Measurements from ENCODE around the genes CFAP299, BMP3, PRKG2 and WDFY3.

DNA sequence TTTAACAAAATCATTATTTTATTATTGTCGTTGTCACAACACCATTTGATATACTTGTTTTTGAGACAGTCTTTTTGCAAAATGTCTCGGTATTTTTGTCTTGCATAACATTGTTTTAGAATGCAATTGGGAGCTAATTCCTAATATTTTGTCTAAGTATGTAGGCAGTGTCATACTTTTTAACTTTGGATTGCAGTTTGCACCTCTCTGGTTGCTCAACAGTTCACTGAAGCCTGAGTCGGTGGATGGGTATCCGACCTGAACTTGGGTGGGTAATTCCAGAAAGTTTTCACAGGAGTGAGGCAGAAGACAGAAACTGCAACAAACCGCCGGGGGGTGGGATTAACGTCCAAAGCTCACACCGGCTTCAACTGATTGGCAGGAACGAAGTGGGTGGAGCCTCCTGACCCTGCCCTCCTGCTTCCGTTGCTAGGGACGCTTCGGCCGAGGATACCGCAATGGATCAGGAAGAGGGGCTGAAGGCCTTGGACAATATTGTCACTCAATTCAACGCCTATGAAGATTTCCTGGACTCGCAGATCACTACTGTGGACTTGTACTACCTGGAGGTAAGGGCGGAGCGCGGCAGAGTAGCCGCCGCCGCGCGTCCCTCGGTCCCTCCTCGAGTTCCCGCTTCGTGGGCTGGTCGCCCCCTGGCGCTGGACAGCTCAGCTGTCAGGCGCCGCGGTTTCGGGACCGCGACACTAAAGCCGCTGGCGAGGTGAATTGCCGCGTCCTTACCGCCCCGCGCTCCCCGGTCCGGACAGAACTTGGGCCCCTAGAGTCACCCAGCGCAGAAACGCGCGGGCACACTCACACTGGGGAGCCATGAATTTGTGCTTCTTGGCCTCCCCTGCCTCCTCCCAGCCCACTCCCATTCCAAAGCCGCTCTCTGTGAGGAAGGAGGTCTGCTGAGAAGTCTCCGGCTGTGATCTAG, at the start of gene CFAP299:
TSS of gene CFAP299 (plus strand) at position 420 of the 937 bp plus-strand sequence.
- PRO-cap: bidirectional peak, plus-strand start at position 572 of the sequence, minus-strand start at position 290 of the sequence

- PRO-cap: no peak
These were observed at the start of gene BMP3 for GRCh38 chr4:81030467-81031509. Gene BMP3, plus strand, starts transcription at chr4:81030708.

DNA sequence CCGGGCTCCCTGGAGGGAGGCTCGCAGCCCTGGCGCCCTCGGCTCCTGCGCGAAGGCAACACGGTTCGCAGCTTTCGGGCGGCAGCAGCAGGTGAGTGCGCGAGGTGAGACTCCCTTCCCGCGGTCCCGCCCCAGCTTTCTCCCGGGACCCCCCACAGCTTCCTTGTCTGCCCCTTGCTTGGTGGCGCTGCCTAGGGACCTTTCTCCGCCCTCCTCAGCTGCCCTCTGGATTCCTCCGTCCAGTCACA, 926 bp downstream of the BMP3 start:
- PRO-cap: no peak

- PRO-cap: no peak
These were observed 2.3 kb downstream of the BMP3 start for GRCh38 chr4:81032705-81033318.

GRCh38 chr4:81214902-81215496, at the start of gene PRKG2:
Gene PRKG2, minus strand, starts transcription at chr4:81215222.
- PRO-cap: no peak

- PRO-cap: bidirectional peak, plus-strand start at chr4:81470081, minus-strand start at chr4:81469952
These were observed 1.9 kb downstream of the RASGEF1B start for GRCh38 chr4:81469704-81470219.

DNA sequence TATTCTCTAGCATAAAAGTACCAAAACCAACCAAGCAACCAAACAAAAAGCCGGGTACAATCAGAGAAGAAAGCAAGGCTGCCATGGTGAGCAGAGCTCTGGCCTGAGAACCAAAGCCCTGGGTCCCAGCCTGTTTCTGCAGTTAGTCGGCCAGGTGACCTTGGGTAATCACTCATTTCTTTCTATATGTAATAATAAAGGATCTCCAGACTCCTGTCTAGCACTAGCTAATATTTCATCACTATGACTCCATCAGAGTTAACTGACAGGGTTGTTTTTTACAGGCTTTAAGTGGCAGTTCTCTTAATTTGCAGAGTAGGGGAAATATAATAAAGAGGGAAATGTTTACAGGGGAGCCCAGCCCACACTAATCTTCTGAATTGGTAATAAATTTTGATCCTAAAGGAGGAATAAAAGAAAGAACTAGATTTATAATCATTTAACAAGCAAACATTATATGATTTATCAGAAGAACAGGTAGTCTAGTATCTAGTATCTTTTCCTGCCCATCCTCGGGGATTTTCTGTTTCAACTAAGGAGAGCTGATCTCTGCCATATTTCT, 34.1 kb upstream of the RASGEF1B start:
- PRO-cap: no peak

- PRO-cap: no peak
These were observed 135.1 kb upstream of the RASGEF1B start for GRCh38 chr4:81606603-81607372.

DNA sequence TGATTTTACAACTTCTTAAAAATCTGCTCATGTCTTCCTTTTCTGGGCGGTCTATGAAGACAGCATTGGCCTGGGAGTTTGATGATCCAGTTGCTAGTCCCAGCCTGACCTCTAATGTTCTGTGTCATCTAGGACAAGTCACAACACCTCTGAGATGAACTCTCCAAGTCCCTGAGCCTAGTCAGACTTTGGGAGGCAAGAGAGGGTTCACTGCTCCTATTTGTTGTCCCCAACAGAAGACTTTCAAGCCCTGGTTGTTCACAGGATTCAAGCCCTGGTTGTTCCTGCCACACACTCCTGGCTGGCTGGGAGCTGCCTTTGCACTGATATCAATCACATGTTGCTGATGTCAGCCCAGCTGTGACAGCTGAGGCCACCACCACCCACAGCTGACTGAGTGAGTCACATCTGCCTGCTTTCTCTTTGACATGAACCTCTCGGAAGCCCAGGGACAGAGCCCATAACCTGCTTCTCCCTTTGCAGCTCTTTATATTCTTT, 253.2 kb upstream of the RASGEF1B start:
- PRO-cap: no peak

DNA sequence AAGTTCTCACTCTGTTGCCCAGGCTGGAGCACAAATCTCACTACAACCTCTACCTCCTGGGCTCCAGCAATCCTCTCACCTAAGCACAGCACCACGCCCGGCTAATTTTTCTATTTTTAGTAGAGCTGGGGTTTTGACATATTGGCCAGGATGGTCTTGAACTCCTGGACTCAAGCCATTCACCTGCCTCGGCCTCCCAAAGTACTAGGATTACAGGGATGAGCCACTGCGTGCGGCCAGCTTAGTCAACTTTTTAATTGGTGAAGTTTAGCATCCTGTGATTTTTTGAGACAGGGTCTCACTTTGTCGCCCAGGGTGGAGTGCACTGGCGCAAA, 8.4 kb downstream of the HNRNPDL start:
- PRO-cap: no peak

GRCh38 chr4:82428730-82429507, 1.3 kb downstream of the HNRNPDL start:
- PRO-cap: bidirectional peak, plus-strand start at chr4:82429585, minus-strand start at chr4:82429438

DNA sequence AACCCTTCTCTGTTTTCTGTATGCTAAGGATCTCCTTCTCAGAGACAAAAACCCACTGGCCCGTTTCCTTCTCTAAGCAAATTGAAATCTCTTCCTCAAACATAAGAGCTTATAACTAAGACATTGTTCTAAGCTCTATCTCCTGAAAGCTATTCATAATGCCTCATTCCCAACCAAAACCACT, 805 bp upstream of the THAP9 start:
- PRO-cap: no peak

GRCh38 chr4:83217371-83218281, 67.0 kb downstream of the COQ2 start:
- PRO-cap: unidirectional peak, plus-strand start at chr4:83217907

DNA sequence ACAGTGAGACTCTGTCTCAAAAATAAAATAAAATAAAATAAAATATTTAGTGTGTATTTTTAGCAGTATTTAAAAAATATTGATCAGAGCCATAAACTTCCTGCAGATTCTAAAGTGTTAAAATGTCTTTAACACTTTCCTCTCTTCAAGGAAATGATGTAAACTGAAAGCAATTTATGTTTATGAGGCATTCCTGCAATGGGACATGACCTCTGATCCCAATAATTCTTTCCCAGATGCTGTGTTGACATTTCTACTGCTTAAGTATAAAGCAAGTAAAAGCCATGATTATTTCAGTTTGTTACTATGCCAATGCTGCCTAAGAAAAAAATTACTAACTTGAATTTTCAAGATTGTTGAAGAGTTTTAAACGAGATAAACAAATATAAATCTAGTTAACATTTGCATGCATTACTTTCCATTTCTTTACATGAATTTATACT, 29.0 kb downstream of the COQ2 start:
- PRO-cap: no peak

DNA sequence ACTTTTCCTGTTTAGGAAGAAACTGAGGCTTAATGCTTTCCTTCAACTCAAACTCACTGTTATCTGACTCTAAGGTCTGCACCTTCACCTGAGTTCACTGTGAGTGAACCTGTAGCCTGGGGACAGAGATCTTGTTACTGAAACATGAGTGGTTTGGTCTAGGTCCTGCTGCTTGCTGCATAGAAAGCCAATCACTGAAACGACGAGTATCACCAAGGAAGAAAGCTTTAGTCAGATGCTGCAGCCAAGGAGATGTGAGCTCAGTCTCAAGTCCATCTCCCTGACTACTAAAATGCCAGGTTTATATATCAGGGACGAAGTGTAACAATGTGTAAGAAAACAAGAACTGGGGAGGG, 19.5 kb upstream of the ABRAXAS1 start:
- PRO-cap: no peak

DNA sequence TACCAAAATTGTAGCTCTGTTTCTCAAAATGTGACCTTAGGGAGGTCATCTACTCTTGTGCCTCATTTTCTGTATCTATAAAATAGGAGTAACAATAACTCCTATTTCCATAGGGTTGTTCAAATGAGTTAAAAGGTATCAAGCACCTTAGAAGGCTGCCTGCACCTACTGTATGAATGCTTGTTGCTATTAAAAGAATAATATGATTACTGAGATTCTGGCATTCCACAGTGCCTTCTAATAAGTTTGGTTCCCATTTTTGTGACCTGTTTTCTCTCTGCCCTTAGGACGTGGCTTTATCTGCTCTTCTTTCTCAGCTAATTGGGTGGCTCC, 1.9 kb downstream of the GPAT3 start:
- PRO-cap: no peak

- PRO-cap: unidirectional peak, minus-strand start at chr4:83538490
These were observed 2.7 kb downstream of the GPAT3 start for GRCh38 chr4:83538297-83539263.

DNA sequence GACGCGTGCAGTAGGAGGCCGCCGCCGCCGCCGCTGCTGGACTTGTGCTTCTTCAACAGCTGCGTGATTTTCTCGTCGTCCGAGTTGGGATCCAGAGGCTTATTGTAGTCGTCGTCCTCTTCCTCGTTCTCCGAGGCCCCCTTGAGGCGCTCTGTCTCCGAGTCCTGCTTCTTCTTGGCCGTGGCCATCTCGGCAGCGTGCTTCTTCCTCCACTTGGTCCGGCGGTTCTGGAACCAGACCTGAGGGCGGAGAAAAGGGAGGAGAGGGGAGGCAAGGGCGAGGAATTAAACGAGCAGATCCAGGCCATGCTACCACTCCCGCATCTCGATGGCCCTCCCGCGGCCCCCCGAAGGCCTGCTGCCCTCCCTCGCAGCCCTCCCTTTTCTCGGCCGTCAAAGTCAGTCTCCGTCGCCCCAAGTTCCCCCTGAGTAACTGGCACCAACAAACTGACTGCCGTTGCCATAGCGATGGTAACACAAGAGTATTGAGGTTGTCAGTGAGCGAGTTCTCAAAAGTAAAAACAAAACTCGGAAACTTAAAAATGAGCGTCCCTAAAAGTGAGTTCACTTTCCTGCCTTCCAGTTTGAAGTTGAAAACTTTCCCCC, 5.7 kb downstream of the NKX6-1 start:
- PRO-cap: no peak

DNA sequence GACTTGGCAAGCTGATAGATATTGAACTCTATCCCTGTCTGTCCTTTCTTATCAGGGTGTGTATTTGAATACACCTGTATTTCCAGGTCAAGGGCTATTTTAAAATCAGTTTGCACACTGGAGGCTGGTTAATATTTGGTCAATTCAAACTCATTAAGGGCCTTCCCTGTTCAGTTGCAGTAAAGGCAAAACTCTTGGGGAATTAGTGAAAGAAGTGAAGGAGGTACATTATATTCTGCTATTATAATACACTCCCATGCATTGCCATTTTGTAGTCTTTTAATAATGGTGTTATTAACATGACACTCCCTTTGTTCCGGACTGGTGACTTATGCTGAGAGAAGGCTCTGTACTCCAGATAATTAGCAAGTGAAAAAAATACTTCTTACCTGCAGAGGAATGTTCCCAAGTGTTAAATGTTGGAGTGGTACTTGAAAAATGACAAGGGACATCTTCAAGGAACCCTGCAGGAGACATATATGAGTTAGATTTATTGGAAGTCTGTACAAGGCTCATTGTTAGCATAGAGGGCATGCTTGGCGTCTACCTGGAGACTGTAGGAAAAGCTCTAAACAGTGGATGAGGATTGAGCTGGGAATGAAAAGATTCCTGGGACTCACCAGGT, 2.6 kb downstream of the CDS1 start:
- PRO-cap: no peak

DNA sequence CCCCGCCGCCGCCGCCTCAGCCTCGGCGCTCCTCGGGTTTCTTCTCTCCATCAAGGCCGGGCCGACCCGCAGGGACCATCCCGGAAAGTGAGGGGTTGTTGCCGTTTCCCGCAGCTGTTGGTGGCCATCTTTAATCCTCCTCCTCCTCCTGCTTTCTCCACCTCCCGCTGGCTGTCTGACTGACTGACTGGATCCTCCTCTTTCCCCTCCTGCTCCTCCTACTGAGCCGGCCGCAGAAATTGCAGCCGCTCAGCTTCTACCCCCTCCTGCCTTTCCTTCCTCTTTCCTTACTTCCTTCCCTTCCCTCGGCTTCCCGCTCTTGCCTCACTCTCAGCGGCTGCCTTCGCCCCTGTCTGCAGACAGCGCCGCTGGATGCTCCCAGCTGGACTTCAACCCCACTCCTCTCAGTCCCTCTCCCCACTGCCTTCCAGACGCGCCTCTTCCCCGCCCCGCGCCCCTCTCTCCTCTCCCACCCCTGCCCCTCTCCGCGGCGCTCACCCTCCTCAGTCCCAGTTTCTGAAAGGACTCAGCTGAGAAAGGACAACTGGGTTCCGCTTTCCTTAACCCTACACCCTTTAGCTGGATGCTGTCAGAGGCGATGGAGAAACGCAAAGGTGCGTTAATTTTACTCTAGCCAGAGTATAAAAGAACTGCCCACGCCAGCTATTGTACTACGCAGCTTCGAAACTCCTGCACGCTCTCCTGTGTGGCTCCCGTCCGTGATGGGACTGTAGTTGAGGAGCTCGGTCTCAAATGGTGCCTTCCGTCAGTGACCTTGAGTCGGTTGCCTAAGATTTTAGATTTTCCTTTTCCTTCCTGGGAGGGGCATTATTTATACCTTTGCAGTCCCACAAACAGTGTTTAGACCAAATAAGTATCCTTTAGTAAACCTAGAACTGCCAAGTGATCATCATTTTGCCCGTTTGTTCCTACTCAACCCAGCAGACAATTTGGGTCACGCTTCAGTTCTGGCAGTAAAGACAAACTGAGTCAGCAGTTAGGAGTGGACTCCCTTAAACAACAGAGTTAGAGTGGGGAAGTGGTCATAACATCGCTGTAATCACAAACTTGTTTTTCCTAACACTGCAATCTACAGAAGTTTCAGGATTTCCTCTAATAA, at the start of gene WDFY3:
TSS of gene WDFY3 (minus strand) at position 177 of the 1,120 bp plus-strand sequence.
- PRO-cap: bidirectional peak, plus-strand start at position 327 of the sequence, minus-strand start at position 89 of the sequence; unidirectional peak, minus-strand start at position 730 of the sequence

Measured in left lobe of liver (tissue), 1 donor.